ENCODE measurements around the genes SELP, METTL18, FMO1 and PIGC.

GRCh38 chr1:169486595-169487240, 974 bp upstream of the SLC19A2 start:
- PRO-cap = no peak
- RAMPAGE, long total RNA = no peak
- RRBS = no CpG with 5 or more reads among the region's 5 CpGs

- PRO-cap = no peak
- RAMPAGE, long total RNA = no peak
- RRBS = no CpG with 5 or more reads among the region's 4 CpGs
Observed at GRCh38 chr1:169576266-169576788, 10.0 kb downstream of the F5 start.

DNA sequence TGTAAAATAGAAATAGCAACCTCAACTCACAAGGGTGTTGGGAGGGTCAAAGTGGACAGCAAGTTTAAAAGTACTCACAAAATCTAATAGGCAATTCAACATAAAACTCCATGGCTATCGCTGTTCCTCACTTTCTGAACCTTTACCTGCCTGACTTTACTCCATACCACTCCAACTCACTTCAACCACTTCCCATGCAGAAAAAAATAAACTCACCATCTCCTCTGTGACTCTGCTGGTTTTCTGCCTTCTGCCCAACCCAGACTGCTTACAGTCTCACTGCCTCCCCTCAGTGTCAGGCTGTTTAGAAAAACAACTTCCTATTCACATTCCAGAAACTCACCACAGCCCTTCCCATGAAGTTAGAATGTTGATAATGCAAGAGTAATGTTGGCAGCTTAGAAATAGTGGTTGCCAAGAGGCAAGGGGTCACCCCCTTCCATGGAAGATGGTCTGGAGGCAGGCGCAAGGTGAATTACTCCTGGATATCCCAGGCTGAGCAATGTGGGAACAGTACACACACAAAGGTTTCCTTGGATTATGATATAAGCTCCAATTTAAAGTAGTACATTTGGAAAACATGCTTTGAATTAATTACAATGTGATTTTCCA, at the start of gene SELP:
SELP (minus strand) TSS at position 269 of the 612 bp plus-strand sequence.
- PRO-cap = no peak
- RAMPAGE, long total RNA = no peak
- RRBS = no CpG with 5 or more reads among the region's 2 CpGs

DNA sequence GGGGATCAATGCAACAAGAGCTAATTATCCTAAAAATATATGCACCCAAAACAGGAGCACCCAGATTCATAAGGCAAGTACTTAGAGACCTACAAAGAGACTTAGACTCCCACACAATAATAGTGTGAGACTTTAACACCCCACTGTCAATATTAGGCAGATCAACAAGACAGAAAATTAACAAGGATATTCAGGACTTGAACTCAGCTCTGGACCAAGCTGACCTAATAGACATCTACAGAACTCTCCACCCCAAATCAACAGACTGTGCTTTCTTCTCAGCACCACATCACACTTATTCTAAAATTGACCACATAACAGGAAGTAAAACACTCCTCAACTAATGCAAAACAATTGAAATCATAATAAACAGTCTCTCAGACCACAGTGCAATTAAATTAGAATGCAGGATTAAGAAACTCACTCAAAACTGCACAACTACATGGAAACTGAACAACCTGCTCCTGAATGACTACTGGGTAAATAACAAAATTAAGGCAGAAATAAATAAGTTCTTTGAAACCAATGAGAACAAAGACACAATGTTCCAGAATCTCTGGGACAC, 28.8 kb upstream of the SELP start:
- PRO-cap = no peak
- RAMPAGE, long total RNA = no peak

DNA sequence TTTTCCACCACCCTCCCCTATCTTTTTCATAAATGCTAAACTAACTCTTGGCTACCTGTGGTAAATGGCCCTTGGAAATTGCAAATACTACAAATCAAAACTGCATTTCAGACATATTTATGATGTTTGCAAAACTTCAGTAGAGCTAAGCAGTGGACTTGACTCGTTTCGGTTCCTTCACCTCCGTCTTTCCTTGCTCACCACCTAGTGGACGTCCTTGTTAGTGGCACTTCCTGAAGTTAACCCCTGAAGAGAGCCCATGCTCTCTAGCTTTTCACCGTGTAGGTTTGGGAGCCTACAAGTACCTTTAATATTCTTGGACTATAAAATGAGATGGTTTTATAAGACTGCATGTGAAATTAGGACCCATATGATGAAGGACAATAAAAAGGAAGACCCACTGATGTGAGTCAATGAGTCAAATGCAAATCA, 604 bp upstream of the SELL start:
- PRO-cap = no peak
- RAMPAGE, long total RNA = no peak
- RRBS = no CpG with 5 or more reads among the region's 5 CpGs

DNA sequence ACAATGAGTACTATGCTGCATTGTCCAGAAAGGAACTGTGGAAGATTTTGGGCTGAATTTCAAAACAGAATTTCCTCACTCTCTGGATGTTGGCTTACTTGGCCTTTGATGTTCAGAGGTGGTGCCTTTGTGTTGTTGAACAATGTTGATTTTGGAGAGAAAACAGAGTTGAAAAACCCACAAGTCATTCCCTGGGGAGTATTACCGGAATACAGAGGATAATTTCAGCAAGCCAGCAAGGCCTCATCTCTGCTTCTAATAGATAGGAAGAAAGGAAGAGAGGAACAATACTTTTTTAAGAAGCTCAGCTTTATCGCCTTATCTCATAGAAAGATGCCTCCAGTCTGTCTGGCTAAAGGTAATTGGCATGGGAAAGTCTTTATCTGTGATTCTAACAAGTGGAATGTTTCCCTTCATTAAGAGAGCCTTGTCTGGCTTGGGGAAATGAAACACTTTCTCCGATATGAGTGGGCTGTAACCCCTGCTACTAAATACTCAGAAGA, 11.5 kb upstream of the SELE start:
- PRO-cap = no peak
- RAMPAGE, long total RNA = no peak
- RRBS = no CpG with 5 or more reads among the region's 3 CpGs

GRCh38 chr1:169794396-169795533, at the start of gene METTL18:
Gene METTL18 (minus strand): TSS chr1:169794907.
- PRO-cap = bidirectional peak, plus-strand start at chr1:169795045, minus-strand start at chr1:169794703
- RAMPAGE, long total RNA = no peak
- RRBS = 2% methylated on average over 13 of the region's 56 CpGs

GRCh38 chr1:170586451-170586966, 54.5 kb downstream of the GORAB start:
- PRO-cap = no peak
- RAMPAGE, long total RNA = no peak
- RRBS = no CpG with 5 or more reads among the region's 5 CpGs

- PRO-cap = no peak
- RAMPAGE, long total RNA = no peak
- RRBS = 24% methylated on average over 6 of the region's 22 CpGs
Observed at GRCh38 chr1:170665602-170666199, 1.8 kb downstream of the PRRX1 start.

- PRO-cap = no peak
- RAMPAGE, long total RNA = no peak
Observed at GRCh38 chr1:171090562-171090793, 227 bp upstream of the FMO3 start.

- PRO-cap = no peak
- RAMPAGE, long total RNA = no peak
- RRBS = no CpG with 5 or more reads among the region's 4 CpGs
Observed at GRCh38 chr1:171248330-171248729, at the start of gene FMO1. Gene FMO1 (plus strand): TSS chr1:171248494.

- PRO-cap = no peak
- RAMPAGE, long total RNA = no peak
- RRBS = no CpG with 5 or more reads among the region's 4 CpGs
Observed at GRCh38 chr1:171321581-171322206, 7.7 kb downstream of the FMO4 start.

- PRO-cap = no peak
- RAMPAGE, long total RNA = no peak
- RRBS = no CpG with 5 or more reads among the region's 5 CpGs
Observed at GRCh38 chr1:171663170-171663697, 10.7 kb upstream of the MYOC start.

DNA sequence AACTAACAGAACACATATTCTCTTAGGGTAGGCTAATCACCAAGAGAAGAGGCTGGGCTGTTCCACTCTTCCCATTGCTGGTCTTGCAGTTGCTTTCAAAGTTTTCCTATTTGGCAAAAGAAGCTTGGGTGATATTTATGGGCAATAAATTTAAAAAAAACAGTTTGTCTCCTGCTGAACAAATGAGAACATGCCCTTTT, 284.1 kb downstream of the DNM3 start:
- PRO-cap = no peak
- RAMPAGE, long total RNA = no peak

GRCh38 chr1:172343399-172343710, 77.1 kb upstream of the C1orf105 start:
- PRO-cap = no peak
- RAMPAGE, long total RNA = no peak
- RRBS = no CpG with 5 or more reads among the region's 3 CpGs

DNA sequence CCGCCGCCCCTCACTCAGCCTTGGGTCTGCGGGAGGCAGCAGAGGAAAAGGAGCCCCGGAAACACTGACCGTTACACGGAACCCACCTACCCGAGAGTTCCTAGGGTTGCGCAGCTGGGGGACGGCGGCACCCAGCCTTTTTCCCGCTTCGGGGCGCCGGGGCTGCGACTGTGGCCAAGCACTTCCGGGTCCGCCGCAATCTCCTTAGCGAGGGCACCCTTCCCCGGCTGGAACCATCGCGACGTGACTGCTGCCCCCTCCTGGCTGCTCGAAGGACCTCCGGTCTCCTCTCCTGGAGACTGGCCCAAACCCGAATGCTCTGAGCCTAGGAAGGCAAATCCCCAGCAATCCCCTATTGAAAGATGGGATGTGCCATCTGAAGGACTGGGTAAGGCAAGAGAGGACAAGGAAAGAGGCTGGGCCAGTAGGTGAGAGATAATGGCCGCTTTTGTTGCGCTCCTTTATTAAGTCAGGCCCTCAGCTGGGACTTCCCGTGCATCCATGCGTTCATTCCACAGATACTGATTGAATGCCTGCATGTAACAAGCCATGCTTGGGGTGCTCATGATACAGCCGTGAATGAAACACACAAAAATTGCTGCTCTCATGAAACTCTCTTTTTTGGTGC, at the start of gene PIGC:
PIGC (minus strand) TSS at position 172 of the 628 bp plus-strand sequence.
- PRO-cap = unidirectional peak, minus-strand start at position 172 of the sequence
- RAMPAGE, long total RNA = no peak
- RRBS = under 1% methylated on average over 17 of the region's 31 CpGs

DNA sequence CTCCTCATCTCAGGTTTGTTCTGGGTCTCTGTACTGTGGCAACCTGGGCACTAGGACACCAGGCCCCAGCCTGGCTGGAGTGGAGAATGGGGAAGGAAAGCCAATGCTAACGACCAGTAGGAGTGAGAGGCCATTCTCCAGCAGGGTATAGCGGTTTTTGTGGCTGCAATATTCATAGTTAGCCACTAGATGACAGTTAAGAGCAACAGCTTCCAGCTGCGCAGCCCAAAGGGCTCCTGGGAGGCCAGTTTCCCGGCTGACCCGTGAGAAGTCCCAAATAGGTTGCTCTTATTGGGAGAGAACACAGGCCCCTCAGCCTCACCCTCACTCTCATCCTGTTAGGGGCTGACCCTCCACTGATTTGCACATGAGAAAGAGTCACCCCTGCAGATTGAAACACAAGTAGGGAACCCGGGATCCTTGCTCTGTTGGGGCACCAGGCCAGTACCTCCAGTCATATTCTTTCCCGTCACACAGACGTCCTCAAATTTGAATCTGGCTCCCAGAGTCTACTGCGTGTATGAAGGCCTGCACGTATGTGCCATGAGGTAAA, 6.1 kb upstream of the PIGC start:
- PRO-cap = no peak
- RAMPAGE, long total RNA = no peak
- RRBS = no CpG with 5 or more reads among the region's 10 CpGs

GRCh38 chr1:172670668-172671237, 11.8 kb downstream of the FASLG start:
- PRO-cap = no peak
- RAMPAGE, long total RNA = no peak
- RRBS = no CpG with 5 or more reads among the region's 4 CpGs

GRCh38 chr1:172699249-172699748, 40.4 kb downstream of the FASLG start:
- PRO-cap = no peak
- RAMPAGE, long total RNA = no peak
- RRBS = 13% methylated on average over 1 of the region's 3 CpGs

DNA sequence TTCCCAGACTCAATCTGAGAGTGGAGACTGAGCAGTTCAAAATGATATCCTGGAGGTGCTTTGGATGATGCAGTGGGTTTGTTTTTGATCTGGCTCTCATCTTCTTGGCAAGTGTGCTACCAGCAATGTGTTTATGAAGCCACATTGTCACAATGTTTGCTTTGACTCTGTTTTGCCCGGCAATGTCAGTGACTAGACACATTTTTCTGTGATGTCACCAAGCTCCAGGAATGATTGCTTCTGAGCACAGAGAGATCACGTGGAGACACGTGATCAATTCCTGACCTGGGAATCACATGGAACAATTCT, 58.7 kb downstream of the FASLG start:
- PRO-cap = no peak
- RAMPAGE, long total RNA = no peak
- RRBS = no CpG with 5 or more reads among the region's 3 CpGs